Skeletal muscle satellite cell (primary cell): ENCODE measurements around a stretch of chr17.

- CAGE, long polyA plus RNA = no peak
These were observed 30.2 kb downstream of the SEPTIN9 start for GRCh38 chr17:77311325-77312026.

GRCh38 chr17:77316127-77316885, 35.0 kb downstream of the SEPTIN9 start:
- CAGE, long polyA plus RNA = no peak

DNA sequence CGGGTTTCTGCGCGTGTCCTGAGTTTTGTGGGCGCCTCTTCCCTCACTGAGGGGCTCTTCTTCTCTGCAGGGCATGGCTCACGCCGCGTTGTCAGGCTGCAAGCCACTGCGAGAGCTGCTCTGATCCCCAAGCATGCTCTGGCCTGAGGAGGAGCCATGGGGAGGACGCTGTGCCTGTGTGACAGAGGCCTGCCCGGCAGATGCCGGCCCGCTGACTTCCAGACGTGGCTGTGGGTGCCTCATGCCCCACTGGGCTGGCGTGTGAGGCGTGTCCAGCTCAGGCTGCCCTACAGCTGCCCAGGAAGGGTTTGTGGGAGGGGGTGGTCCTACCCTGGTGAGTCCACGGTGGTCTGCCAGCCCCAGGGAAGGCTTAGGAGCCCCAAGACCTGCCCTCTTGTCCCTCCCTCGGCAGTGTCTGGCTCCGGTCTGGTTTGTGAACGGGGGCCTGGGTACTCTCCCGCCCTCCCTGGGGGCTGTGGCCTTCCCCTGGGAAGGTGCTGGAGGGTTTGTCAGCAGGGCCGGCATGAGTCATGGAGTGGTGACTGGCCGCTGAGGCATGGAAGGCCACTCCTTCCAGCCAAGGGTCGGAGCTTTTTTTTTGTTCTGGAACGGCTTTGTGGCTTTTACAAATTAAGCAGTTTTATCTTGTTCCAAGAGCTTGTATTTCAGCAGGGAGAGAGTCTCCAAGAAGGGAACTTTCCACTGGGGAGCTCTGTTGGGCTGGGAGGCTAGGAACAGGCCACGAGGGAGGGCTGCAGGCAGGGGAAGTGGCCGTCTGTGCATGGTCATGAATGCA, 41.6 kb downstream of the SEPTIN9 start:
- CAGE, long polyA plus RNA = no peak

- CAGE, long polyA plus RNA = no peak
These were observed 75.3 kb downstream of the SEPTIN9 start for GRCh38 chr17:77356355-77357144.

- CAGE, long polyA plus RNA = no peak
These were observed 89.5 kb downstream of the SEPTIN9 start for GRCh38 chr17:77370786-77371226.

DNA sequence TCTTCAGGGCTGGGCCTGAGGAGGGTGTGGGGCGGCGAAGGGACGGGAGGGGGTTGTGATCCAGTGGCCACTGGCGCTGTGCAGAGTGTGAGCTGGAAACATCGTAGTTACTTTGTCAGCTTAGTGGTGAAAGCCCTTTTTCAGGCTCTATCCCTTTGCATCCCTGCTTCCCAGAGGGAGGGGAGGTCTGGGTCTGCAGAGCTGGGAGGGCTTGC, 93.4 kb downstream of the SEPTIN9 start:
- CAGE, long polyA plus RNA = no peak

- CAGE, long polyA plus RNA = no peak
These were observed 123.6 kb downstream of the SEPTIN9 start for GRCh38 chr17:77404648-77405570.

DNA sequence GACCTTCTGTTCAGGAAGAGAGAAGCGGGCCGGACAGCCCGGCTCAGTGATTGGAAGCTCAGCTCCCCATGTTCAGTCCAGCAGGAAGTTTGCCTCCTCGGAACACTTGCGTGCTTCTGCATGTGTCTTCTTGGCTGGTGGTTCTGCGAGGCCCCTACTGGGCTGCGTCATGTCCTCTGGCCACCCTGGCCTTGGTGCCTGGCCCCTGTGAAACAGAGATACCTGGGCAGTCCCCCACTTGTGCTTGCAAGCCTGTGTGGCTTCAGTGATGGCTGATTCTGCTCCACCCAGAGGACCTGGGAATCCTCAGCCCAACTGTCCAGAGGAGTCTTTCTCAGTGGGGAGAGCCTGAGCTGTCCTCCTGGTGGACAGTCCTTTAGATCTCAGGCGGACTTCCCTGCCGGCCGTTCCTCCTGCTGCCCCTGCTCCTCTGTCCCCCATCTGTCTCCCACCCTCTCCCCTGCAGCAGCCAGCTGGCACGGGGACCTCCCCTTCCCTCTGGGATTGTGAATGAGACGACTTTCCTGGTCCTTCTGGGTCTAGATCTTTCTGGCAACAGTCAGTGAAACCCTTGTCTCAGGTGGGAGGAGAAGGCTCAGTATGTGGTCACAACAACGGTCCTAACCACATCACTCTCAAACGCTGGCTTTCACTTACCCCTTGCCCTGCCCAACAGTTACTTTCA, 139.1 kb downstream of the SEPTIN9 start:
- CAGE, long polyA plus RNA = no peak

- CAGE, long polyA plus RNA = no peak
These were observed 143.8 kb downstream of the SEPTIN9 start for GRCh38 chr17:77424866-77425750.

GRCh38 chr17:77438410-77439274, 157.3 kb downstream of the SEPTIN9 start:
- CAGE, long polyA plus RNA = no peak

DNA sequence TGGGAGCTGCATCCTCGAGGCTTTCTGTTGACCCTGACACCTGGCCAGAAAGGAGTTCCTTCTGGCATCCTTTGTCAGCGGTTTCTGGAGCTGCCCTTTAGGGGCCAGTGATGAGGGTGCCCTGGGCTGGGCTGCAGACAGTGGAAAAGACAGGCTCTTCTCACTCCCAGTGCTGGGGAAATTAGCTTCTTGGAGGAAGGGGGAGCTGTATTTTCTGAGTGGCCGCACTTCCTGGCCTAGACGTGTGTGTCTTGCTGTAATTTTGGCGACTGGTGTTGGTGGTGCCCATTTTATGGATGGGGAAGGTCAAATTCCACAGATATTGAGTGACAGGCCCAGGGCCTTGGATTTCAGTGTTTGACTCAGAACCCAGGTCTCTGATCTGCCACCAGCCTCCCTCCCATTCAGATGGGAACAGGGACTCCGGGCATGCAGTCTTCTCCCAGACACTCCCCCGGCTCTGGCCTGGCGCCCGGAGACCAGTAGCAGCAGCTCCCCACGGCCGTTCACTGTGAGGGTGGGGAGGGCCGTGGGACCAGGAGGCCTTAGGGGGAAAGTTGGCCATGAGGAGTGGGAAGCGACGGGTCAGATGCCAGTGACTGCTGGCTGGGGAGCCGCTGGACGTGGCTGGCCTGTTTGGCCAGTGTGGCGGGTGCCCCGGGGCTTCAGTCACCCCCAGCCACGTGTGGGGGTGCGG, 168.4 kb downstream of the SEPTIN9 start:
- CAGE, long polyA plus RNA = no peak

DNA sequence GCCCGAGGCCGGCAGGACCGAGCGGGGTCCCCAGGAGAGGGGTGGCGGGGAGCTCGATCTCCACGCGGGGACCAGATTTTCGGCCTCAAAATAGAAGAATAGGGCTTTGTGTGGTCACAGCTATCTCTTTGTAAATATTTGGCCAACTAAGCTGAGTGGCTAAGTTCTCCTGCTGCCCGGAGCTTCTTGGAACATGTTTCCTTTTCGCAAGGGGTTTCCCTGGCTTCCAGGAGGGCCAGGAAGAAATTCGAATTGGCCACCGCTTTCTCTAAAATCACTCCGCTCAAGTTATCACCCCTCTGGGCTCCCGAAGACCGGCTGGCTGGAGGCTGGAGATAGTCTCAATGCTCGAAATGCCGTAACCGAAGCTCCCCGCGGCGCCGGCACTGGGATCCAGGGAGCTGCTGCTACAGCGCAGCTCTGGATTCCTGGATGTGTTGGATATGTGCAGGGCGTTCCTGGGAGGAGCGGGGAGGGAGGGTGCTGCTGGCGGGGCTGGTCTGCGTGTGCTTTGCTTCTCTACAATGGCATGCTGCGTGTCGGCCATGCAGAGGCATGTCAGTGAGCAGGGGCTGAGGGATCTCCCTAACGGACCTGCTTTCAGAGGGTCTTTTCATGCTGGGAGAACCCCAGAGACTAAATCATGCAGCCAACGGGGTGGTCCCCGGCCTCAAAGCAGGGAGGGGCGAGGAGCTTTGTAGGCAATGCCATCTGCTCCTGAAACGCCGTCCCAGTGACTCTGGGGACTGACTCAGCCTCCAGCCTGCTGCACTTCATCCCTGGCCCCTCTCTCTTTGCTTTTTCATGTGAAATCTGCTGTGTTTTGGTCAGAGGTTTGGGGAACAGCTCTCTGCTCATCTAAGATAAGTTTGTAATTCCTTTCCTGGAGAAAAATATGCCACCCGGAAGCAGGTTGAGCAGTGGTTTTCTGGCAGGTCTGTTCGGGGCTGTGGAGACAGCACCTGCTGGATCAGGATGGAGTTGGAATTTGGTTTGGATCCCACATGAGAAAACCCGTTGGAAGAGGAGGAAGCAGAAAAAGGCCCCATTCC, 170.7 kb downstream of the SEPTIN9 start:
- CAGE, long polyA plus RNA = no peak

DNA sequence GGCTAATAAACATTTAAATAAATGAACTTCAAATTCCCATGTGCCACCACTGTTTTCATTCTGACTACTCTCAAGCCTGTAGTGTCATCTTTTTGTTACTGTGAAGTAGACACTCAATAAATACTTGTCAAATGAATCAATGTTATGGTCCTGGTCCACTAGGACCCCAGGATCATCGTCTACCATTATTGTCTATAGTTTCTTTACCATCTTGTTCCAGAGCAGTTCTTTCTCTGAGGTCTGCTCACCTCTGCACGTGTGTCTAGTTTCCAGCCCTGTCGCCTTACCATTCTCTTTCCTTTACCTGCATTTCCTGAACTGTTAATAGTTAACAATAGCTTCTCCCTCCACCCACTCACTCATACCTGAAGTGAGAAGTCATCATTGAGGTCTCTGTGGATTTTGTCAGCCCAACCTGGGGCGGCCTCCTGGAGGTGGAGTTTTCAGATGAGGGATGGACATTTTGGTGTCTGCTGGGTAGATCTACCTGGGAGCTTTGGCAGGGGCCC, 192.5 kb downstream of the SEPTIN9 start:
- CAGE, long polyA plus RNA = no peak

DNA sequence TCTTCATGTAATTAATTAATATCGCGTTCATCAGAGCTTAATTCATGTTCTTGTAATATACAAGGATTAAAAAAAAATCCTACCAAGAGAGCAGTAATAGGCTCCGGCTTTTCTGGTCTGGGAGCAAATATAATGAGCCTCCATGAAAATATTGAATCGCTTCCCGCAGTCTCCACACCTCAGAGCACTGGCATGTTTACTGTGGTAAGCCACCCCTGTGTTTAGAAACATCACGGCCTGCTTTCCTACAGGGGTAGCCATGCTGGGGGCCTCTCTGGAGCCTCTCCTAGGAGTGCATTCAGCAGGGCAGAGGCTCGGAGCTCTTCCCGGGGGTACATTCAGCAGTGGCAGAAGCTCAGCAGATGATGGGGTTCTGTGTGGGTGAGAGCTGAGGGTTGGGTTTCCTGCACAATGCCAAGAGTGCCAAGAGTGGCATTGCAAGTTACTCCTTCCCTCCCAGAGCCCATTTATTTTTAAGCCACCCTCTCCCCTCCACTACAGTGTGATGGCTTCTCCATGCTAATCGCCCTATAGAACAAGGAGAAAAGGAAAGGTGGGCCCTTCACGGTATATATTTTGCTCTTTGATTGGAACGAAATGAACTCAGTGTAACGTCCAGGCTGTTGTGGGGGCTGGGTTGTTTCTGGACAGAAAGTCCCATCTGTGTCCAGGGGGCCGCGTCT, 246.1 kb downstream of the SEPTIN9 start:
- CAGE, long polyA plus RNA = no peak

DNA sequence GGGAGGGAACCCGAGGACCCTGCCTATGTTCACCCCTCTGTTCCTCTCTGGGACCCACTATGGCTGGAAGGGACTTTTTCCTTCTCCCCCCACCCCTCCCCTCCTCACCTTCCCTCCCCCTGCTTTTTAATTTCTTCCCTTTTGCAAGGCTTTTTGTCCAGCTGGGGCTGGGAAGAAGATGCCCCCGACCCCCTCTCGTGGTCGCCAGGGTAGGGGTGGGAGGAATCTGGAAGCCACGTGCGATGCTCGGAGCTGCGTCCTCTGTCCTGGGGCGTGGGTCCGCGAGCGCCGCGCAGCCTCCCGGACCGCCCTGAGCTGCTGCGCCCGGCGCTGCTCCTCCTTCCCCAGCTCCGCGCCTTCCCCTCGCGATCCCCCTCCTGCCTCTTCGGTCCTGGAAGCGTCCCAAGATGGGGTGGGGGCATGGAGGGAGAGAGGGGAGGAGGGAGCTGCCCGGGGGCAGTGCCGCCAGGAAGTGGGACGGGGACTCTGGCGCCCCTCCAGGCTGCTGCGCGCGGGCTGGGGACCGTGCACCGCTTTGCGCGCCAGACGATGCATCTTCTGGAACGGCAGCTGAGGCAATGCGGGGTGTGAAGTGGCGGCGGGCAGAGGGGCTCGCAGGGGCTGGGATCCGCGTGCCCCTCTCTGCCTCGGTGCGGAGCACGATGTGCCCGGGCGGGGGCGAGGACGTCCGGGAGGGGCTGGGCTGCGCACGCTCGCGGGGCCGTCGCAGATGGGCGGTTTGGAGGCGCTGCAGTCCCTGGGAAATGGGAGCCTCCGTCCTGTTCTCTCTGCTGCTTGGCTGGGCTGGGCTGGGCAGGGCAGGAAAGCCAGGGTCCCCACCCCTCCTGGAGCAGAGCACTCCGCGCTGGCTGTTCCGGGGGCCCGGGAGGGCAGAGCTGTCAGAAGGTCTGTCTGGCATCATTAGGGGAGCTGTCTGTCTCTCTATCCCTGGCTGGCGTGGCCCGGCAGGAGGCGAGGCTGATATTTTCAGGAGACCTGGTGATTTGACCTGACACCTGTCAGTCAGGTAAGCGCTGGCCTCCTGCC, 247.3 kb downstream of the SEPTIN9 start:
- CAGE, long polyA plus RNA = no peak

- CAGE, long polyA plus RNA = no peak
These were observed 93.8 kb upstream of the TNRC6C start for GRCh38 chr17:77864626-77865184.

DNA sequence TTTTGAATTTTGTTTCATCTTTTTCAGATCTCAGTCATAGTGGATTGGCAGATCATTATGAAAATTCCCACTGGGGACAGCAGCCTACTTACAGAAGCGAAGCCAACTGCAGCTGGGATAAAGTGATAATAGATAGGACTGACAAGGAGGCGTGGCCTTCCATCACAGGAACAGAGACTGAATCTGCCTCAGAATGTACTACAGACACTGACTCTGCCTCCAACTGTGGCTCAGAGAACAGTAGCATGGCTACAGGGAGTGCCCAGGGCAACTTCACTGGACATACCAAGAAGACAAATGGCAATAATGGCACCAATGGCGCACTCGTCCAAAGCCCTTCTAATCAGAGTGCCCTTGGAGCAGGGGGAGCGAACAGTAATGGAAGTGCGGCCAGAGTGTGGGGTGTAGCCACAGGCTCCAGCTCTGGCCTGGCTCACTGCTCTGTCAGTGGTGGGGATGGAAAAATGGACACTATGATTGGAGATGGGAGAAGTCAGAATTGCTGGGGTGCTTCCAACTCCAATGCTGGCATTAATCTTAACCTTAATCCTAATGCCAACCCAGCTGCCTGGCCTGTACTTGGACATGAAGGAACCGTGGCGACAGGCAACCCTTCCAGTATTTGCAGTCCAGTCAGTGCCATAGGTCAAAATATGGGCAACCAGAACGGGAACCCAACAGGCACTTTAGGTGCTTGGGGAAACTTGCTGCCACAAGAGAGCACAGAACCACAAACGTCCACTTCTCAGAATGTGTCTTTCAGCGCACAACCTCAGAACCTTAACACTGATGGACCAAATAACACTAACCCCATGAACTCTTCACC, 79.5 kb downstream of the TMC6 start:
- CAGE, long polyA plus RNA = no peak

DNA sequence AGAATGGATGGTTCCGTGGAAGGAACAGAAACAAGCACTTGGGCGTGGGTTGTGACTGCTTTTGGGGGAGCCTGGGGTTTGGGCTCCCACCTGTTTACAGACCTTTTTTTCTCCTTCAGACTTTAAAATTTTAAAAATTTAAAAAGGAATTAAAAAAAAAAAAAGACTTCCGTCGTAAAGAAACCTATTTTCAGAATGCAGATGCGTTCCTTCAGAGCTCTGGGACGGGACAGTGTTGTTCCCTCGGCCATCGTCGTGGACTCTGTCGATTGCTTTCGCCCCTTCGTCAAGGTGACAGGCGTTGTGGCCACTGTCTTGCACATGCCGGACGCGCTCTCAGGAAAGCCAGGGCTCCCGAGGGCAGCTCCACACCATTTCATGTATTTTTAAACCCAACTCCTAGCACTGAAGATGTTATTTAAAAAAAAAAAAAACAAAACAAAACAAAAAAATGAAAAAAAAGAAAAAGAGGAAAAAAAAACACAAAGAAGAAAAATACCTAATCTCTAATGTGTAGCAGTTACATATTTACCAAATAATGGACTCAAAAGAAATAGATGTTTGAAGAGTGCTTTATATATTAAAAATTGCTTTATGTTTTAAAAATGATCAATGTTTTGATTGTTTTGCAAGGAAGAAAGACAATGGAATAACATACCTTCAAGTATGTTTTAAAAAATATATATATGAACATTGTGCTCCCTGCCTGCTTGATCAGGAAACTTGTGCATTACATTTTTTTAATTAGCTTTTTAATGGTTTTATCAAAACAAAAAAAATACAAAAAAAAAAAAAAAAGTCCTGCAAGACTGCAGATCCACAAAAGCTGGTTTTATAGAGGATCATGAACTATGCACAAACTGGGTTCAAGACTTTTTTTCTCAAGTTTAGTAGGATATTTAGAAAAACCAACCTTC, 22.2 kb downstream of the TMC6 start:
- CAGE, long polyA plus RNA = no peak

- CAGE, long polyA plus RNA = no peak
These were observed 9.4 kb downstream of the TMC6 start for GRCh38 chr17:78118792-78119839.

- CAGE, long polyA plus RNA = no peak
These were observed 3.4 kb downstream of the TMC6 start for GRCh38 chr17:78125112-78125654.